ENCODE measurements around the genes IQCG and LMLN.

DNA sequence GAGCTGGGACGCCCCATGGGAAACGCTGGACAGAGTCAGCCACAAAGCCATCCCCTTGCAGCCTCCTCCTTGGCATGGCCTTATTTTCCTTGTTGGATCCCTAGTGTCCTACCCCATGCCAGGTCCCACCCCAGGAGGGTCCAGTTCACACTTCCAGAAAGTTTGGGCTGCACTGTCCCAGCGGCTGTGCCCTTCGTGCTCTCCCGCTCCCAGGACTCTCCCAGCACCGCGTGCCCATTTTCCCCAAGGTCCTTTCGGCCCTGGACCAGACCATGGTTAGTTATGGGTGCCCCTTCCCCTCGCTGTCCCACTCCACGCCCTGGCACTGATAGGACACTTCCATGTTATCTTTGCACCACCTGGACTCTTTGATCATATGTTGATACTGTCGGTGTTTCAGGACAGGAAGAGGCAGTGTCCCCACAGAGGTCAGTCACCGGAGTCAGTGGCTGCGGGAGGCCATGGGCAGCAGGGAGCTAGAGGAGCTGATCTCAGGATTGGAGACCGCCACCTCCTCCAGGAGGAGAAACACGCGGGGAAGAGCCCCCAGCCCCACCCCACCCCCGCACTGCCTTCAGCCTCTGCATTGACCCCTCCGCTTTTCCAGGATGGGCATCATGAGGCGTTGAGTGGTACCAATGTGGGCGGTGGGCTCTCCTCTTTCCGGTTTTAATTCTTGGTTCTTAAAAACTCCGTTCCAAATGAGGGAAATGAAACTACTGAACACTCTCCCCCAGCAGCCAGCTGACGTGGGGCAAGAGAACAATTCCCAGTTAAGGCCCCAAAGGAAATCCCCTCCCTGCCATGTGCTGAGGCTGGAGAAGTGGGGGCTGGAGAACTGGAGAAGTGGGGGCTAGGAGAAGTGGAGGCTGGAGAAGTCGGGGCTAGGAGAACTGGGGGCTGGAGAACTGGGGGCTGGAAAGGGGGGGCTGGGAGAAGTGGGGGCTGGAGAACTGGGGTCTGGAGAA, 5.5 kb upstream of the NRROS start:
- PRO-cap, result bidirectional peak, plus-strand start at position 833 of the sequence, minus-strand start at position 610 of the sequence
- RAMPAGE, long total RNA, 2 experiments, result no peak in any of the 2 experiments

GRCh38 chr3:196842604-196843321, 25.0 kb upstream of the SENP5 start:
- PRO-cap, result no peak
- RAMPAGE, long total RNA, 2 experiments, result no peak in any of the 2 experiments

DNA sequence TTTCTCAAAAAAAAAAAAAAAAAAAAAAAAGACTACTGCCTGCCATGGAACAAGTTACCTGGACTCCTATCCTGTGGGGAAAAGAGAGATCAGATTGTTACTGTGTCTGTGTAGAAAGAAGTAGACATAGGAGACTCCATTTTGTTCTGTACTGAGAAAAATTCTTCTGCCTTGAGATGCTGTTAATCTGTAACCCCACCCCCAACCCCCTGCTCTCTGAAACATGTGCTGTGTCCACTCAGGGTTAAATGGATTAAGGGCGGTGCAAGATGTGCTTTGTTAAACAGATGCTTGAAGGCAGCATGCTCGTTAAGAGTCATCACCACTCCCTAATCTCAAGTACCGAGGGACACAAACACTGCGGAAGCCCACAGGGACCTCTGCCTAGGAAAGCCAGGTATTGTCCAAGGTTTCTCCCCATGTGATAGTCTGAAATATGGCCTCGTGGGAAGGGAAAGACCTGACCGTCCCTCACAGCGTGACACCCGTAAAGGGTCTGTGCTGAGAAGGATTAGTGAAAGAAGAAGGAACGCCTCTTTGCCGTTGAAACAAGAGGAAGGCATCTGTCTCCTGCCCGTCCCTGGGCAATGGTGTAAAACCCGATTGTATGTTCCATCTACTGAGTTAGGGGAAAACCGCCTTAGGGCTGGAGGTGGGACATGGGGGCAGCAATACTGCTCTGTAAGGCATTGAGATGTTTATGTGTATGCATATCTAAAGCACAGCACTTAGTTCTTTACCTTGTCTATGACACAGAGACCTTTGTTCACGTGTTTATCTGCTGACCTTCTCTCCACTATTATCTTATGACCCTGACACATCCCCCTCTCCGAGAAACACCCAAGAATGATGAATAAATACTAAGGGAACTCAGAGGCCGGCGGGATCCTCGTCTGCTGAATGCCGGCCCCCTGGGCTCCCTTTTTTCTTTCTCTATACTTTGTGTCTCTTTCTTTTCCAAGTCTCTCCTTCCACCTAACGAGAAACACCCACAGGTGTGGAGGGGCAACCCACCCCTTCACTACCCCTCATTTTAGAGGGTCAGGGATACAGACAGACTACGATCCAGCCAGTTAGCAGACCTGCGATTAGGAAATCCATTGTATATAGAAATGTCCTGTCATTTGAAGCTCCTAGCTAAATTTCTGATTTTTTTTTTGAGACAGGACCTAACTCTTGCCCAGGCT, 1.9 kb downstream of the NCBP2AS2 start:
- PRO-cap, result no peak
- RAMPAGE, long total RNA, 2 experiments, result no peak in any of the 2 experiments

- PRO-cap, result no peak
- RAMPAGE, long total RNA, 2 experiments, result no peak in any of the 2 experiments
These were observed 28.0 kb upstream of the PIGZ start for GRCh38 chr3:196996450-196997238.

DNA sequence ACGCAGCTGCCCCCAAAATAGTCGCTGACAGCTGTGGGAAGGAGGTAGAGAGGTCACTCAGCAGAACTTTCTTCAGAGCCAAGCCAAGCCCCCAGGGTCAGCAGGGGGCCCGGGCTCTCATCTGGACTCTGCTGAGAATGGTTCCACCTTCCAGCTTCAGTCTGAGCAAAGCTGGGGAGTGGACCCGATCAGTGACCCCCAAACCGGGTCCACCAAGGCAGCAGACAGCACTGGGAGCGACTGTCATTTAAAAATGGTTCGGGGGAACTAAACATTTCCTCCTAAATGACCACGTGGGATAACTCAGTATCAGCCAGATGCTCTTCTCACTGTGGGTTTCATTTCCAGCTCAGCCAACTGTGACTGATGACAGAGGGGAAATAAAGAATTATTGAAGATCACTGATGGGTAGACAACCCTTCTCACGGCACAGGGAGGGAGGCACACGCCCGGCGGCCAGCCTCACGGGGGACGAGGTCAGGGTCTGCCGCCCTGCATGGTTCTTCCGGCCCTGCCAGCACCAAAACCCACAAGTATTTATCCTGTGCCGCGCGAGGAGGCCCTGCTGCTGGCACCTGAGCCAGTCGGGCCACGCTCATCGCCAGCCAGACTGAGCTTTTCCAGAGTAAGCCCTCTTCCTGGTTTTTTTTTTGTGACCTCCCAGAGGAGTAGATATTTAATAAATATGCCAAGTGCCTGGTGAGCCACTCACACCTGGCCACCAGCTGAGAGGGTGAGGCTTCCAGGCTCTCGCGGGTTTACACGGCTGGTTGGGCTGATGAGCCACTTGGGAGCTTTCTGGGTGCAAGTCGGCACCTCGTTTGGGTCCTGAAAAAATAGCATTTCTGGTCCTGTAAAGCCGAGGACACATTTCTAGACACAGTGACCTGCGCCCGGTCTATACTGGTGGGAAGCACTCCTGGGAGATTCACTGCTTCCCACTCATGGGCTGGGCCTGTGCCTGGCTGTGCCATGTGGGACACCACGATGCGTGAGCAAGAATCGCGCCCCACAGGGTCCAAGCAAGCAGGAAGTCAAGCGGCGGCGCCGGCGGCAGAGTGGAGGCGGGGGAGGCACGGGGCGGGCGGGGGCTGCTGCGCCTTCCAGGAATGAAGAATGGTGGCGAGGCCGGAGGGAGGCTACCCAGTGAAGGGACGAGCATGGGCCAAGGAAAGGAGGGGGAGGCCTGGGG, 6.1 kb downstream of the MELTF start:
- PRO-cap, result no peak
- RAMPAGE, long total RNA, 2 experiments, result no peak in any of the 2 experiments

DNA sequence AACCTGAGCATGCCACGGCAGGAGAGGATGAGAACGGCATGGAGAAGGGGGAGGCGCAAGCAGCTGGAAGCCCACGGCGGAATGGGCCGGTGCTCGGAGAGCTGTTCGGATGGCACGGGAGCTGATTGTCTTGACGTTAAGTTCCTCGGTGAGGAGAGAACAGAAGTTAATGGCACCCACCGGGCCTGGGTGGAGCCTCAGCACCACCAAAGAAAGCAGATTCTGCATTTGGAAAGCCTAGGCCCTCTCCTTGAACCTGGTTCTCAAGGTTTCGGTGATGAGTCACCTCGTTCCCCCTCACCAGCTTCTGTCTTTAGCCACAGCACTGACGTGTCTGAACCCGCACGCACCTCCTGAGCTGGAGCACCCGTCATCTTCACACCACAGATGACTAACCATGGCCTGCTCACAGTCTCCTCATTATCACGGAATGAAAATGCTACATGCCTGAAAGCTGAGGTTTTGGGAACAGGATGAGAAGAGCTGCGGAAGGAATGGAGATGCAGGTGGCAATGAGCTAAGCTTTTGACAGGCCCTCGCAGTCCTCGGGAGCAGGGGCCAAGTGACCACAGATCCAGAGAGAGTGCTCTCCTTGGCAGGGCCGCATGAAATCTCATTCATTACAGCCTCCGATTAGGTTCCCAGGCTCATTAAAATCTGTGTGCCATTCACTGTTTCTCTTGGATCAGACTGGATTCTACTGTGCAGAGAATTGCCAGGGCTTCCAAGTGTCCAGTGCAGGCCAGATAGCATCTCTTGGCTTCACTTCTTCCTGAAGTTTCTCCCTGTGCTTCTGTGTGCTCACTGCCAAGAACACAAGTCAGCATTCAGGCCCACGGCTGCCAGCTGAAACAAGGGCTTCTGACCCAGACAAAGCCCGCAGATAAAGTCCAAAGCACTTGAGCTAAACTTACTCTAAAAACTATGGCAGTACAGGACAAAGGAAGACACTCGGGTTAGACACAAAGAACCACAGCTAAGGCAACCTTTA, 96.3 kb upstream of the DLG1 start:
- PRO-cap, result no peak
- RAMPAGE, long total RNA, 2 experiments, result no peak in any of the 2 experiments

DNA sequence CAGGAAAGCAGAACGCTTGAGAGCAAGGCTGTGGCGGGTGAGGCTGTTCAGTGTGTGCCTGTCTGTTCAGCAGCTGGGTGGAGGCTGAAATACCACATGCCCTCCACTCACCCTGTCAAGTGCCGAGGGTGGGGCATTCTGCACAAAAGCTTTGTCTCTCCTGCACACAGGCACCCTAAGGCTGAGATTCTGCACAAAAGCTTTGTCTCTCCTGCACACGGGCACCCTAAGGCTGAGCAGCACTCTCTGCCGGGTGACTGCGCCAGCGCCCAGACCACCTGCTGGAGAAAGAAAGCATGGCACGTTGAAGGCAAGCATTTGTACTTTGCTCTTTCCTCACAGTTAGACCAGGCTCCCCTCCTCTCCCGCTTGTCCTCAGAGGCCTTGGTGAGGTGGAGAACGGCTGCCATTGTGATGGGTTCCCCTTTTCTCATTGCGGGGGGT, 97.5 kb downstream of the BDH1 start:
- PRO-cap, result no peak
- RAMPAGE, long total RNA, 2 experiments, result no peak in any of the 2 experiments

- PRO-cap, result no peak
- RAMPAGE, long total RNA, 2 experiments, result no peak in any of the 2 experiments
These were observed 41.7 kb downstream of the BDH1 start for GRCh38 chr3:197513921-197514586.

DNA sequence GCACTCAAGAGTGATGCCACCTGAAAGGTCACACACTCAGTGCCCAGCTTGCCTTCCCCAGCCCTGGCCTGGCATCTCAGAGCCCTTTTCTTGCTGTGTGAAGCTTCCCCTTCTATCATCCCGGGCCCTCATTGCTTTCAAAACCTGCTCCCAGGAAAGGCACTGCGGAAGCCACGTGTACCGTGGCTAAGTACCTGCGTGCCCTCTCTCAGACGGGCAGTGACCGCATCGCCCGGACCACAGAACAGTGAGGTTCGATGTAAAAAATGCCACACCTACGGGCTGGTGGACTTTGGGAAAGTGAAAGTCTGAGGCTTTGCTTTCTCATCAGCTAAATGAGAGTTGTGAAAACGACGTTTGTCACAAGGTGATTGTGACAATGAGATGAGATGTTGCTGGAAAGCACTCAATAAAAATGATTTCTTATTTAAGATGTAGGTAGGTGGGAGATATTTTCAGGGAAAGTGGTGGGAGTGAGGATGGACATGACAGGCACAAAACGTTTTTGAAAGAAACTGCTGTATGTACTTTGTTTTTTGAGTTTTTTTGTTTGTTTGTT, 48.4 kb upstream of the BDH1 start:
- PRO-cap, result no peak
- RAMPAGE, long total RNA, 2 experiments, result no peak in any of the 2 experiments

GRCh38 chr3:197640988-197641988, 85.5 kb upstream of the BDH1 start:
- PRO-cap, result no peak
- RAMPAGE, long total RNA, 2 experiments, result no peak in any of the 2 experiments

DNA sequence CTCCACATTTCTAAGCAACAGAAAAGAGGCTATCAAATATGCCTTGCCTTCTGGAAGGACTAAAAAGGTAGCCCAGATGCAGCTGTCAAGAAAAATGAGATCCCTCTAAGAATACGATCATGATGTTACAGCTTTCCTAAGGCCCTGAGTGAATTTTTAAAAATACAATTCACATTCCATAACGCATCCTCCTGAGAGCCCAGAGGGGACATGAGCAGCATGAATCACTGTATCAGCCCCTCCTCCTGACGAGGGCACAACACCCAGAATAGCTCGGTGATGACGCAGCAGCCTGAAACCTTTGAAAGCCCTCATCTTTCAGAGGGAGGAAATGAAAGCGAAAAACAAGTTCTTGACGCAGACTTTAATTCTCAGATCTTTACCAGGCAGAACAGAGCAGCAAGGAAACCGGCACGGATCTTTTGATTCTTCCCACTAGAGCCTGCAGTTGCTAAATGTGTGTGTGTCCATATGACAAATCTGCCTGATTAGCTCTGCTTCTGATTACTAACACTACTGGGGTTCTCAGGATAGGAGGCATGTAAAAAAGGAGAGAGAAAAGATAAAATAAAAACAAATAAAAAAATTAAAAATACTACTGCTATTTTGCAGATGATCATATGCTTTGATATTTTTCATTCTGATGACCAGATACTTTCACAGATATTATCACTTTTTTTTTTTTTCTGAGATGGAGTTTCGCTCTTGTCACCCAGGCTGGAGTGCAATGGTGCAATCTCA, 24.3 kb downstream of the RUBCN start:
- PRO-cap, result unidirectional peak, plus-strand start at position 321 of the sequence; unidirectional peak, plus-strand start at position 394 of the sequence
- RAMPAGE, long total RNA, 2 experiments, result no peak in any of the 2 experiments

DNA sequence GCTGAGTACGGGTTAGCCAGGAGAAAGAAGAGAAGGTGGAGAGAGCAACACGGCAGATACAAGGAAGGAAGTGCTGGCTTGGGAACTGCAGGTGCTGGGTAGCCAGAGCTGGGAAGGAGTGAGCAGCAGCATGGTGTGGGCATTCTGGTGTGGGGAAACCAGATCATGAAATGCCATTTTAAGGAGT, 639 bp upstream of the RUBCN start:
- PRO-cap, result no peak
- RAMPAGE, long total RNA, 2 experiments, result no peak in any of the 2 experiments

DNA sequence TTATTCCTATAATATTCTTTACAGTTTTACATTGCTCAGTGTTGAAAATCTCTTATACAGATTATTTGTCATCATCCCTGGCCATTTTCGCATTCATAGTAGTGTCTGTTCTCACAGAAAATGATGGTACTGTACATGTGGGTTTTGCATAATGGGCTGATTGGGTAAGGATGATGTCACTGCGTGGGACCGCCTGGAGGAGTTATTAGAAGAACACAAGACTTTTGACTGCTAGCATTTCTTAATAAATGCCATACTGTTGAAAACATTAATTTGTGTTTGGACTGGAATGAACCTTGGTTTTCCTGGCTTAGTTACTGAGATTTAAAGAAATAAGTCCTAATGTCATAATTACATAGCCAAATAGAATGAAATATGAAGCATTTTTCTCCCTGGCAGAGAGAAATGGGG, 20.3 kb downstream of the LRCH3 start:
- PRO-cap, result no peak
- RAMPAGE, long total RNA, 2 experiments, result no peak in any of the 2 experiments

DNA sequence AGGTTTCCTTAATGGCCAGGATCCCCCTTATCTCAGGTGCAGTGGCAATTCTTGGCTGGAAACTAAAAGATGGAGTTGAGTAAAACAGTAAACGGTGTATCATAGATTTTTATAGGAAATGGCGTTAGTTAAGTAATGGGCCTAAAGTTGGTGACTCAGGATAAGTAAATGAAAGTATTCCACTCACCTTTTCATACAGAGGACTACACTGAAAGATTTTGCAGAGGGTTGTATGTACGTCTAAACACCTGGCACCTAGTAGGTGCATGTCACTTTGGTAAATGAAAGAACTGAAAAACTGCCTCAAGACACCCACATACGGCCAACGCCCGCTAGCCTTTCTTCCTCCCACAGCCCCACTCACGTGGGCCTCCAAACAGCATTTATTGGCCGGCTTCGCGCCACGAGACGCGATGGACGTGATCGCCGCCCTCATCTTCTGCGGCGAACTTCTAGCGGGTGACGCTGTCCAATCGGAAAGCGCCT, at the start of gene IQCG:
TSS of gene IQCG (minus strand) at position 334 of the 486 bp plus-strand sequence.
- PRO-cap, result bidirectional peak, plus-strand start outside the sequence, minus-strand start at position 358 of the sequence
- RAMPAGE, long total RNA, 2 experiments, result start-site peak on the minus strand in 2 of 2 experiments, centred at positions 313 to 347 of the sequence, 9 to 34 reads per replicate

- PRO-cap, result bidirectional peak, plus-strand start at chr3:197960233, minus-strand start at chr3:197960015
- RAMPAGE, long total RNA, 2 experiments, result start-site peak on the plus strand in 1 of 2 experiments, at chr3:197960237-197960244 at its widest, 44 reads per replicate
These were observed at the start of gene LMLN for GRCh38 chr3:197960144-197960988. Gene LMLN (plus strand): TSS chr3:197960217.

DNA sequence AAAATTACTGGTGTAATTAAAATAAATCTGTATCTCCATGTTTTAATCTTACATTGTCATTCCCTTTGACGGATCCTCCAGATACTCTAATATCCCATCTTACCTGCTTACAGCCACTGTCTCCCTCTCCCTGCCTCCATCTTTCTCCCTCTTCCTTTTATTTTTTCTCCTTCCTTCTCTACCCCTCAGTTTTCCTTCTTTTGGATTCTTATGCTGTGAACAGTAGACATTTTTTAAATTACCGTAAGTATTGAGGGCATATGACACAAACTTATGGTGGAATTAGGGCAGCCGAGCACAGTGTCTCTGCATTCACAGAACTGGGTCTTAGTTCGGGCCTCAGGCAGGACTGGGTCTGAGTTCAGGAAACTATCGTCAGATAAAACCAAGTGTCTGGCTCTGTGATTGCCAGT, 146.1 kb downstream of the LMLN start:
- PRO-cap, result no peak
- RAMPAGE, long total RNA, 2 experiments, result no peak in any of the 2 experiments

- PRO-cap, result no peak
- RAMPAGE, long total RNA, 2 experiments, result no peak in any of the 2 experiments
These were observed 193.1 kb downstream of the LMLN start for GRCh38 chr3:198153014-198153571.

Data from lower leg skin (tissue), 2 donors.